ENCODE results near the genes ABL2 and FAM163A.

DNA sequence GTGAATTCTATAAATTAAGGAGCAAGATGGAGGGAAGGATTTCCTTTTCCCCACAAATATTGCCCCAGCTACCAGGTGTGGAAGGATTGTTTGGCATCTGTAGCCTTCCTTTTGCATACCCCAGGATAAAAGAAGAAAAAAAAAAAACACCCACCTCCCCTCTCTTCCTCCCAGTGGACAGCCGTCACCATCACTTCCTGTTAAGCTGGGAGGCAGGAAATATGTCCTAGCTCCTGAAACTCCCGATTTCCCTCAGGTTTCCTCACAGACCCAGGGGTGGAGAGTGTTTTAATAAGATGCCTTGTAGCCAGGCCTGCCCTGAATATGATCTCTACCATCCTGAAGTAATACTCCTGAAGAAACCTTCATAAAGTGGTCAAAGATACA lies 41.4 kb upstream of the RASAL2 start:
- PRO-cap = no peak

DNA sequence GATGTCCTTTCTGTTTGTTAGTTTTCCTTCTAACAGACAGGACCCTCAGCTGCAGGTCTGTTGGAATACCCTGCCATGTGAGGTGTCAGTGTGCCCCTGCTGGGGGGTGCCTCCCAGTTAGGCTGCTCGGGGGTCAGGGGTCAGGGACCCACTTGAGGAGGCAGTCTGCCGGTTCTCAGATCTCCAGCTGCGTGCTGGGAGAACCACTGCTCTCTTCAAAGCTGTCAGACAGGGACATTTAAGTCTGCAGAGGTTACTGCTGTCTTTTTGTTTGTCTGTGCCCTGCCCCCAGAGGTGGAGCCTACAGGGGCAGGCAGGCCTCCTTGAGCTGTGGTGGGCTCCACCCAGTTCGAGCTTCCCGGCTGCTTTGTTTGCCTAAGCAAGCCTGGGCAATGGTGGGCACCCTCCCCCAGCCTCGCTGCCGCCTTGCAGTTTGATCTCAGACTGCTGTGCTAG lies 176.8 kb downstream of the CLEC20A start:
- PRO-cap = no peak

DNA sequence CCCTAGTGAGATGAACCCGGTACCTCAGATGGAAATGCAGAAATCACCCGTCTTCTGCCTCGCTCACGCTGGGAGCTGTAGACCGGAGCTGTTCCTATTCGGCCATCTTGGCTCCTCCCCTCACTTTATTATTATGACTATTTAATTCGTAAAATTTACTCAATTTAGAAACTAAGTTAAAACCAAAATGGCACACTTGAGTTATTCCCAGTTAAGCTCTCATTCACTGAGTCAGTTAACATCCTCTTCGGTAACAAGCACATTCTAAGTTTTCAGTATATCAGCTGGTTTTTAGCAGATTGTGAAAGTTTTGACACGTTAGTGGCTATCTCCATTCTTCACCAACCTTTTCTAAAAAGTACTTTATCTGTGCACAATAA lies 176.1 kb downstream of the CLEC20A start:
- PRO-cap = no peak

DNA sequence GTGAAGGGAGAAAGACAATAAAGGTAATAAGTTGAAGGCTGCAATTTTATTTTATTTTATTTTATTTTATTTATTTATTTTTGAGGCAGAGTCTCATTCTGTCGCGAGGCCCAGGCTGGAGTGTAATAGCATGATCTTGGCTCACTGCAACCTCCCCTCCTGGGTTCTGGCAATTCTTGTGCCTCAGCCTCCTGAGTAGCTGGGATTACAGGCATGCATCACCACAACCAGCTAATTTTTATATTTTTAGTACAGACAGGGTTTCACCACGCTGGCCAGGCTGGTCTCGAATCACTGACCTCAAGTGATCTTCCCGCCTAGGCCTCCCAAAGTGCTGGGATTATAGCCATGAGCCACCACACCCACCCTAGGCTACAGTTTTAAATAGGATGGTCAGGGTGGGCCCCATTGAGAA lies 62.9 kb upstream of the FAM20B start:
- PRO-cap = no peak

- PRO-cap = no peak
Observed at GRCh38 chr1:179026452-179027077, 871 bp downstream of the FAM20B start.

- PRO-cap = no peak
Observed at GRCh38 chr1:179094835-179095350, 13.0 kb downstream of the TOR3A start.

DNA sequence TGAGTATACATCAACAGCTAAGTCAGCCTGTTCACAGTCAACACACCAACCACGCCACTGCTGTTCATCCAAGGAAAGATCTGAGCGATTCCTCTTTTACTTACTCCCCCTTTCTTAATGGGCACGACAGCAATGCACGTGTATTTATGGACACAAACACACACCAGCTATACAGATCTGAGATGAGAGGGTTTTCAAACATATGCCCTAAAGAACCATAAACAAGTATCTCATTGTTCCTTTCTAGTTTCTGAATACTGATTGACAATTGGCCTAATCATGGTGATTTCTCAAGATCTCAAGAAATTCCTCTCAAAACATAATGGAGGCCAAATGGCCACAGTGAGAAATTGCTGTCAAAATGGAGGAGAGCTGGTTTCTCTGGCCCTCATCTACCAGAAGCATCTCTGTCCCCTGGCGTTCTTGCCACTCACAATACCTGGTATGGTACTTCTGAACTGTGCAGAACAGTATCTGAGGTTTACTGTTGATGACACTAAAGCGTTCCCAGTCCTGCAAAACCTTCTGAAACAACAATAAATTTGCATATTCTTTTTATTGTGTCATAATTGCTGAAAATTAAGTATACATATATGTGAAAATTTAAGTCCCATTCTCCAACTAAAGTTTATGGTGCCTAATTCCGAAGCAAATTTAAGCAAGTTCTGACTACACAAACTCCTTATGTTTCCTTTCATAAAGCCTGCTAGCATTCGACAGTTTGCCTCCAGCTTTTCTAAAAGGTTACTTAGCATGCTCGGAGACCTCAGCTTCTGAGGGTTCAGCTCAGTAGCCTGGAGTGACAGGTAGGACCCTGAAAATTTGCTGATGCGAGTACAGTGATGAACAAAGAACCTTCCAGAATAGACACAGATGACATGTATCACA lies 18.3 kb downstream of the TOR3A start:
- PRO-cap = no peak

- PRO-cap = bidirectional peak, plus-strand start at chr1:179229859, minus-strand start at chr1:179229672
Observed at GRCh38 chr1:179229179-179230246, at the start of gene ABL2. ABL2 (minus strand) TSS chr1:179229677.

DNA sequence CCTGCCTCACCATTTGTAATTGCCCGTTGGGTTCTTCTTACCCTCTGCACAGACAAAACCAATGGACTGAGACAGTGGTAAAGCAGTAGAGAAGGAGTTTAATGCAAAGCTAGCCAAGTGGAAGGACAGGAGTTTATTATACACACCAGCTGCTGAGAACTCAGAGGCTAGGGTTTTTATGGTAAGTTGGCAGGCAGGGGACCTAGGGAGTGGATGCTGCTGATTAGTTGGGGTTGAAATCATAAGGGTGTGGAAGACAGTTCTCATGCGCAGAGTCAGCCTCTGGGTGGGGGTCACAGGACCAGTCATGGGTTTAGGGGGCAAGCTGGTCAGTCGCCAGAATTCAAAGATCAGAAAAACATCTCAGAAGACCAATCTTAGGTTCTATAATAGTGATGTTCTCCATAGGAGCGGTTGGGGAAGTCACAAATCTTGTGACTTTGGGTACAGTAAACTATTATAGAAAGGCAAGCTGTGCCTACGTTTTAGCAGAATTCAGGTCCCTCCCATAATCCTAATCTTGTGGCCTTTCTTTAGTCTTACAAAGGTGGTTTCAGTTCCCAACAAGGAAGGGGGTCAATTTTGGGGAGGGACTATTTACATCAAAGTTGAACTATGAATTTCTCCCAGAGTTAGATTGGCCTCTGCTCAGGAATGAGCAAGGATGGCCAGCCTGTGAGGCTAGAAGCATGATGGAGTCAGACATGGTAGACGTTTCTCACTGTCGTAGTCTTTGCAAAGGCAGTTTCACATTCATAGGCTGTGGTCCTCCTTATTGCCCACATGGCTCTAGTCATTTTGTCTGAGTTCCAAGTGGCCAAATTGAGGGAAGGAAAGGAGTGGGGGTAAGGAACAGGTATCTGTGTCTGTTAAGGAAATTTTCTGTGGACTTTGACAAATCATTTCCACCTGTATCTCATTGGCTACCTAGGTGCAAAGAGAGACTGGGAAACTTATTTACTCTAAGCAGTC lies 35.5 kb upstream of the AXDND1 start:
- PRO-cap = no peak

GRCh38 chr1:179743026-179743653 lies at the start of gene FAM163A:
FAM163A (plus strand) TSS chr1:179743291.
- PRO-cap = bidirectional peak, plus-strand start at chr1:179743434, minus-strand start at chr1:179743140

GRCh38 chr1:179831804-179832340 lies 45.7 kb downstream of the TOR1AIP2 start:
- PRO-cap = no peak

GRCh38 chr1:179878492-179878996 lies 941 bp upstream of the TOR1AIP2 start:
- PRO-cap = no peak

DNA sequence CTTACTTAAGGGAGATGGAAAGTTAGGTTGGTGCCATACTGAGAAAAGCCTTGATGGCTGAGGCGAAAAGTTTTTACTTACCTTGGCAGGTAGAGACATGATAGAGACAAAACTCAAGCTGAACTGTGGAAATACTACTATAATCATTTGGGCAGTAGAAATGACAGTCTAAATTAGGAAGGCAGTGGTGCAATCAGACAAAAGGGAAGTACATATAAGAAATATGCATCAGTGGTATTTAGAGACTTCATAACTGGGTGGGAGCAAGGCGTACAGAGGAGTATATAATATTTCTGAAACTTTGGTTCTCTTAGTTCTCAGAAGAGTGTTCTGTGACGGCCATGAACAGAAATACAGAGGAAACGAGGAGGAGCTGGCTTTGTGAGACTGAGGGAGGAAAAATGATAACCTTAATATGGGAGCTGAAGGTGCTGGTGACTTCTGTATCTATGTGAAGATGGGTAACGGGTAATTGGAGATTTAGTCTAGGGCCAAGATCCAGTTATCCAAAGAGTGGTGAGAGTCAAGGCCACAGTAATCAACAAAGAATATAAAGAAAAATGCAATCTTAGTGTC lies 2.3 kb upstream of the CEP350 start:
- PRO-cap = no peak

DNA sequence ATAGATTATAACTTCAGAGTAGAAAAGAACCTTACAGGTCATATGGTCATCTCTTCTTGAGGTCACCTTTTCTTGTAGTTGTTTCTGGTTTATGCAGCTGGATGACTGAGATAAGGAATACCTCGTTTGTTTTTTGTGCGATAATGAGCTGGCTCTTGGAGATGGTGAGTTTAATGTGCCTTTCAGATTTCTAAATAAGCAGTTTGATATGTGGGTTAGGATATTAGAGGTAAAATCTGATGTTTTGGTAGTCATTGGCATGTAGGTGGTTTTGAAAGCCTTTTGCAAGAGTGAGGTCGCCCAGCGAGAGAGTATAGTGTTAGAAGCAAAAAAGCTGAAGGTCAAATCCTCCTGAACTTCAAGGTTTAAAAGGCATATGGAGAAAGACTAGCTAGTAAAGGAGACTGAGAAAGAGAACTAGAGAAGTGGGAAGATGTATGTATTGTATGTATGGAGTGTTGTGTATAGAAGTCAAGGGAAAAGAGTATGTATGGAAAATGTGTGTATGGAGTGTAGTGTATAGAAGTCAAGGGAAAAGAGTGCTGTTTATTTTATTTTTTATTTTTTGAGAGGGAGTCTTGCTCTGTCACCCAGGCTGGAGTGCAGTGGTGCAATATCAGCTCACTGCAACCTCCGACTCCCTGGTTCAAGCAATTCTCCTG lies 17.5 kb downstream of the CEP350 start:
- PRO-cap = no peak

GRCh38 chr1:180093981-180094266 lies 60.7 kb upstream of the QSOX1 start:
- PRO-cap = no peak

- PRO-cap = no peak
Observed at GRCh38 chr1:180173970-180174373, 19.3 kb downstream of the QSOX1 start.

GRCh38 chr1:180183381-180184069 lies 28.9 kb downstream of the QSOX1 start:
- PRO-cap = no peak

DNA sequence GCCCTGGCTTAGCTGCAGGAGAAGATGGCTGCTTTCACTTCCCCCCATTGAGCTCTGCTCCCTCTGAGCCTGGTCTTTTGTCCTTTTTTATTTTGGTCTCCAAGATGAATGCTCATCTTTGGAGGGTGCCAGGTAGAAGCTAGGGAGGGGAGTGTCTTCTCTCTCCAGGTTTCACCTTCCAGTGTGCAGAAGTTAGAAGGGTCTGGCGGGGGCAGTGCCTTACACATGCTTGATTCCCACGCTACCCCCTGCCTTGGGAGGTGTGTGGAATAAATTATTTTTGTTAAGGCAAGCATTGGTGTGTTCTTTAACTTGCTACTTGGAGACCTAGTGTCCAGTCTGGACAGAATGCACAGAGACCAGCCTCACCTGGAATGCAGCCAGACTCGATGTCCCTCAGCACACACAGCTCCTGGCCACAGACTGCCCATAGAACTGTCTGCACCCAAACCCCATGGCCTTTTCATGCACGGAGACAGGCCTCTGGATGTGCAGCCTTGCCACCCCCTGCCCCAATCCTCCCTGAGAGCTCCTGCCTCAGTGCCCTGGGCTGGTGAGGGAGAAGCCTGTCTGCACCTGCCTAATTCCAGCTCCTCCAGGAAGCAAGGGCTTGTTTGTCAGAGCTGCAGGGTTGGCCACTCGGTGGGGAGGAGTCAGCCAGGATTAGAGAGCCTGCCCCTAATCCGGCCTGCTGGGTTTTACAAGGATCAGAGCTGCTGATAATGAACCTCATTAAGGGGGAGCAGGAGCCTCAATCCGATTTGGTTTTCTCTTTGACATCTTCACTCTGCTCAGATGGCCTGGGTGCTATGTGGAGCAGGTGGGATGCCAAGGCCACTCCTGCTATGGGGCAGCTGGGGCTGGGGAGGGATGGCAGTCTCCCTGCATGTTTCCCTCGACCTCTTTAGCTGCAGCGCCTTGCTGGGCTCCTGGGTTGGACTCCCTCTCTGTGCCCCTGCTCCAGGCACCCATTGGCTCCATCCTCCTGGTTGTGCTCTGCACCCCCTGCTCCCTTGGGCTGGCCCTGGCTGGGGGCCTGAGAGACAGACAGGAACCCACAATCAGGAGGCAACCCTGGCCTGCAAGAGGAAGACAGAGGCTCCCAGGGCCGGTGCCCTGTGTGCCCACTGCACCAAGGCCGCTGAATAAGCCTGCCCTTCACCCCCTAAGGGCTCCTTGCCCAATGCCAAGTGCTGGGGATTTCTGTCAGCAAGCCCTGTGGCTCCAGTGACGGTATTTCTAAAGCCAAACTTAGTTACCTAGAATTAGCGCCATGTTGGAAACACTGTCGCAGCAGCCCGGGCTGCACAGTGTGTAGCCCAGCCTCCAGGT lies 31.9 kb upstream of the LHX4 start:
- PRO-cap = no peak

DNA sequence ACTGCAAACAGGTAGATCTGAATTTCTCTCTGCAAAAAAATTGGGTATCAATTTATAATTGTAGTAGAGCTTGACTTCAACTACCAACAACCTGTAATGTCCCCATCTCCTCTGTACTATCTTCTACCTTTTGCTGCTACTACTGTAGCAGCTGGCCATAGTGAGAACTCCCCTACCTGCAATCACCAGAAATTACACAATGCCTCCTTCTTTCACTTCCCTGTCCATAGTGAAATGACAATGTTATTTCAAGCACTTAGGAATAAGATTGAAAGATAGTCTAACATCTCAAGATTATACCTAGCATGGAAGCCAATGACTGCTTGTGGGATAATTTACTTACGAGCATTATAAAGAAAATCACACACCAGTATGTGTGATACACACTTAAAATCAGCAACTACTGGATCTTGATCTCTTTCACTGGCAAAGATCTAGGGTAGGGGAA lies 100.3 kb downstream of the ACBD6 start:
- PRO-cap = no peak

DNA sequence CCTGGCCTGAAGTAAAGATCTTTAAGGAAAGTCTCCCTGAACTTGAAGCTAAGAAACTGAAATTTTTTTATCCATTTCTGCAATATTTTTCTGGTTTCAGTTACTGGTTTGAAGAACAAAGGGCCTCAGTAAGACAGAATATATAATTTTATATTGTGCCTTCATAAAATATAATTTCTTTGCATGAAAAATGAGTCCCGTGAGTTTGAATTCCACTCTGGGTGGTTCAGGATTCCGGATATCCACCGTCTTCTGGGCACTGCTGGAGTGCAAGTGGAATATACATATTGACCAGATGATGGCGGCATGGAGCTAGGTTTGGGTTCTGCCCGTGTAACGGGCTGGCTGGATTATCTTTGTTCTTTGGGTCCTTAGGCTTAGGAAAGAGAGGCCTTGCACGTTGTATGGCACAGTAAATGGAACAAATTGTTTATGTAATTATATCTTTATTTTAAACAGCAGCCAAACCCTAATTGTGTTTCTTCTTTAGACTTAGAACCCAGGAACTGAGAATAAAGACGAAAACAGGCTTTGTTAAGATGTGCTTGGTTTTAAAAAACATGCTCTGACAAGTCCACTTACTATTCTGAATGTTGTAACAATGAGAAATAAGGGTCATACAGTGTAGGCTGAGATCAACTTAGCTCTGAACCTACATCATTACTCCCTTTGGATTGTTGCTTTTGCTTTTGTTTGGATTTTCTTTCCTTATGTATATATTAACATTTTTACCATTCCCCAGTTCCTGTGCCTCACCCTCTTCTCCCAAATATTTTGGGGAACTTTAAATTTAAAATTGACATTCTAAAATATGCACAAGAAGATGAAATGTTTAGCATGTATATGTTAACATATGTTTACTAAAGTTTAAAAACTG lies 13.6 kb upstream of the ACBD6 start:
- PRO-cap = no peak

Data from right common carotid artery plus branches (tissue), 1 donor.